ENCODE measurements around a stretch of chr14.

- PRO-cap, result no peak
- RAMPAGE, long total RNA, 4 experiments, result no peak in any of the 4 experiments
Measured at GRCh38 chr14:99598941-99599224, 5.1 kb downstream of the CCDC85C start.

GRCh38 chr14:99683175-99684137 is 642 bp upstream of the CYP46A1 start:
- PRO-cap, result unidirectional peak, minus-strand start at chr14:99683851; bidirectional peak, plus-strand start at chr14:99684260, minus-strand start at chr14:99684016
- RAMPAGE, long total RNA, 4 experiments, result no peak in any of the 4 experiments

- PRO-cap, result unidirectional peak, plus-strand start at chr14:99971392; unidirectional peak, plus-strand start at chr14:99971507; unidirectional peak, plus-strand start at chr14:99971549; unidirectional peak, plus-strand start at chr14:99971812
- RAMPAGE, long total RNA, 4 experiments, result no peak in any of the 4 experiments
Measured at GRCh38 chr14:99971142-99972163, 93.8 kb upstream of the EVL start.

DNA sequence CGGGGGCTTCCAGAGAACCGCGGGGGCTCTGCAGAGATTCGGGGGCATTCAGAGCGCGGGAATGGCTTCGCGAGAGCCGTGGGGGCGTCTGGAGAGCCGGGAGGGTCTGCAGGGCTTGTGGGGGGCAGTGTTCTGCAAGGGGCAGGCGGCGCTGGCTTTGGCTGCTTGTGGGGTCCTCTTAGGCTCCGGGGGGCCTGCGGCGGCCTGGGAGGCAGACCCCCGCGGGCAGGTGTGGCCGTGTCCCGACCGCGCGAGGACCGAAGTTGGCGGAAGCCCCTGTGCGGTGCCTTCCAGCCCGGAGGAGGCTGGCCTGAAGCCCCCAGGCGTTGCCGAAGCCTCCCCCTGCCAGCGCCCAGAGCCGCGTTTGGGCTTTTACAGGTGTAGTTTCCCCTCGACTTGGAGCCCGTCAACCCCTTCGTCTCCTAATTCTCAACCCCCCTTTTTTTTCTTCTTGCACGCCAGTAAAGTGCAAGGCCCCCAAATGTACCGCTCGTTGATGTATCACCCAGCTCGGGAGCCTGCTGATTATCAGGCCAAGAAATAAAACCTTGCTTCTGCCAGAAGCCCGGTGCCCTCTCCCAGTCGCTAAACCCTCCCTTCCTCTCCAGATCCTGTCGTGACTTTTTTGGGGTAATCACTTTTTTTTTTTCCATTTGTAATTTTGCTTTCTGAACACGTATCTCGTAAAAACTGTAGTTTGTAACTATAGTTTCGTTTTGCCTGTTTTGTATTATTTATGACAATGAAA is 92.9 kb upstream of the EVL start:
- PRO-cap, result no peak
- RAMPAGE, long total RNA, 4 experiments, result no peak in any of the 4 experiments

- PRO-cap, result no peak
- RAMPAGE, long total RNA, 4 experiments, result no peak in any of the 4 experiments
Measured at GRCh38 chr14:99980536-99980958, 84.7 kb upstream of the EVL start.

- PRO-cap, result no peak
- RAMPAGE, long total RNA, 4 experiments, result no peak in any of the 4 experiments
Measured at GRCh38 chr14:100083626-100083988, 18.4 kb downstream of the EVL start.

GRCh38 chr14:100124391-100125220 is 34.8 kb downstream of the DEGS2 start:
- PRO-cap, result no peak
- RAMPAGE, long total RNA, 4 experiments, result no peak in any of the 4 experiments

- PRO-cap, result no peak
- RAMPAGE, long total RNA, 4 experiments, result no peak in any of the 4 experiments
Measured at GRCh38 chr14:100132513-100133159, 26.8 kb downstream of the DEGS2 start.

- PRO-cap, result bidirectional peak, plus-strand start at chr14:100145381, minus-strand start at chr14:100145269
- RAMPAGE, long total RNA, 4 experiments, result start-site peak on the plus strand in 1 of 4 experiments, at chr14:100145368-100145421 at its widest, 12 reads per replicate
Measured at GRCh38 chr14:100144826-100145716, 14.4 kb downstream of the DEGS2 start.

GRCh38 chr14:100165293-100165831 is 5.9 kb upstream of the DEGS2 start:
- PRO-cap, result no peak
- RAMPAGE, long total RNA, 4 experiments, result no peak in any of the 4 experiments

- PRO-cap, result bidirectional peak, plus-strand start at chr14:100187825, minus-strand start at chr14:100187688
- RAMPAGE, long total RNA, 4 experiments, result no peak in any of the 4 experiments
Measured at GRCh38 chr14:100187414-100187991, 28.1 kb upstream of the DEGS2 start.

DNA sequence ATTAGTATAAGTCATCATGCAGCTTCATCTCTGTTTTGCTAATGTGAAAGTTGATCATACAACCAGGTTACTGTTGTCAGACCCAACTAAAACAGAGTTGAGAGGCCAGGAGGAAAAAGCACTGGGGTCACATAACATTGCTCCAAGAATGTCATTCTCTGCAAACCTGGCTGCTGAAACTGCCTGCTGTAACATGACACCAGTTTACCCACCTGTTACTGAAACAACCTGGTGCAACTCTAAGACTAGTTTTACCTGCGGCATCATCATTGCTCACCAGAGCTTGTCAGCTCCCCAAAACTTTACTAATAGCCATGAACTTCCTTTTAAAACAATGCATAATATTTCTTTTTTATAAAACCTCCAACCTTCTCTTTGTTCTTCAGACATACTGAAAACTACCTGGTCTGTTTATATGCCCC is 30.7 kb upstream of the DEGS2 start:
- PRO-cap, result no peak
- RAMPAGE, long total RNA, 4 experiments, result no peak in any of the 4 experiments

DNA sequence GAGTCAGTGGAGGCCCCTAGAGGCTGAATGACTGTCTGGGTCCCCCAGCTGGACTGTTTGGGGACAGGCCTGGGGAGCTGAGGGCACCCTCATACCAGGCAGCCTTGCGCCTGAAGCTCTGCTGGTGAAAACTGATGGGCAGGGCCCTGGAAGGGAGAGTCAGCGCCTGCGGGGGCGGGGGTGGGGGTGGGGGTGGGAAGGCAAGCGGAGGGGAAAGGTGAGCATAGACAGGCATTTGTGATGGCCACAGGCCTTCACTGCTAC is 34.3 kb upstream of the DEGS2 start:
- PRO-cap, result no peak
- RAMPAGE, long total RNA, 4 experiments, result no peak in any of the 4 experiments

- PRO-cap, result bidirectional peak, plus-strand start at chr14:100214757, minus-strand start at chr14:100214534
- RAMPAGE, long total RNA, 4 experiments, result no peak in any of the 4 experiments
Measured at GRCh38 chr14:100214603-100214851, 24.4 kb upstream of the YY1 start.

DNA sequence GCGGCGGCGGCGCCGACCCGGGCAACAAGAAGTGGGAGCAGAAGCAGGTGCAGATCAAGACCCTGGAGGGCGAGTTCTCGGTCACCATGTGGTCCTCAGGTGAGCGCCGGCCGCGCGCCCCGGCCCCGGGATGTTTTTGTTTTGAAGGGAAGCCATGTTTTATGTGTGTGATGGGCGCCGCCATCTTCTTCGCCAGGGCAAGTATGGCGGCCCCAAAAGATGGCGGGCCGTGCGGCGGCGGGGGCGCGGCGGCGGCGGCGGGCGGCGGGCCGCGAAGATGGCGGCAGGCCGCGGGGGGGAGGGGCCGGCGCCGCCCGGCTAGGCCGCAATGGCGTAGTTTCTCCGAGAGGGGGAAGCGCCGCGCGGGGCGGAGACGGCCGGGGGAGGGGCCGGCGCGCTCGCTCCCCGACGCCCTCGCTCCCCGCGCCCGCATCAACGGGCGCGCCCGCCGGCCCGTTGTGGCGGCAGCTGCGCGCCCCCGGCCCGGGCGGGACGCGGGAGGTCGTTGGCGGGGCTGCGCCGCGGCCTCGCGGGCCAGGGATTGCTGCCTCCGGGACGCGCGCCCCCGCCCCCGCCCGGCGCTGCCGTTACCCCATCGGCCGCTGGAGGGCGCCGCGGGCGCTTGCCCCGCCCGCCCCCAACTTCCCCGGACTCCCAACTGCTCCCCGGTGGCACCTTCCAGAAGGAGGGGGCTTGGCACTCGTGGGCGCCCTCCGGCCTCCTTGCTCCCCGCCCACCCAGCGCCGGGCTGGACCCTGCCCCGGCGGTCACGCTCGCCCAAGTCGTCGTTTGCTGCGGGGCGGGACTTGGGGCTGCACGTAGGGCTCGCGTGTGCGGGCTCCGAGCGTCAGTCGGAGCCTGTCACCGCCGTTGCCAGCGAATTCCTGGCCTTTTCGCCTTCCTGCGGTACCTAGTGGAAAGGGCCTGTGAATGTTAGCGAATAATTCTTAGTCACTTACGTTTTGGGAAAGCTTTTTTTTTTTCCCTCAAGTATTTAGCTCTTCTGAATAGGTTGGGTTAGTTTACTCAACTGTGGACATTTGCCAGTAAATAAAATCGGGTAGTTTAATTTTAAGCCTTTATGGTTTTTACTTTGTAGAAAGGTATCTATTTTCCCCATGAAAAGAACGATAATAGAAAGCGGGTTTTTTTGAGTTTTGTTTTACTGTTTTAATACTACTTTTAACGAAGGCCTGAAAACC is 1.3 kb downstream of the YY1 start:
- PRO-cap, result bidirectional peak, plus-strand start at position 373 of the sequence, minus-strand start at position 196 of the sequence; bidirectional peak, plus-strand start at position 490 of the sequence, minus-strand start at position 431 of the sequence; bidirectional peak, plus-strand start at position 847 of the sequence, minus-strand start at position 754 of the sequence
- RAMPAGE, long total RNA, 4 experiments, result start-site peak on the minus strand in 1 of 4 experiments, centred at position 197 of the sequence, 6 reads per replicate

DNA sequence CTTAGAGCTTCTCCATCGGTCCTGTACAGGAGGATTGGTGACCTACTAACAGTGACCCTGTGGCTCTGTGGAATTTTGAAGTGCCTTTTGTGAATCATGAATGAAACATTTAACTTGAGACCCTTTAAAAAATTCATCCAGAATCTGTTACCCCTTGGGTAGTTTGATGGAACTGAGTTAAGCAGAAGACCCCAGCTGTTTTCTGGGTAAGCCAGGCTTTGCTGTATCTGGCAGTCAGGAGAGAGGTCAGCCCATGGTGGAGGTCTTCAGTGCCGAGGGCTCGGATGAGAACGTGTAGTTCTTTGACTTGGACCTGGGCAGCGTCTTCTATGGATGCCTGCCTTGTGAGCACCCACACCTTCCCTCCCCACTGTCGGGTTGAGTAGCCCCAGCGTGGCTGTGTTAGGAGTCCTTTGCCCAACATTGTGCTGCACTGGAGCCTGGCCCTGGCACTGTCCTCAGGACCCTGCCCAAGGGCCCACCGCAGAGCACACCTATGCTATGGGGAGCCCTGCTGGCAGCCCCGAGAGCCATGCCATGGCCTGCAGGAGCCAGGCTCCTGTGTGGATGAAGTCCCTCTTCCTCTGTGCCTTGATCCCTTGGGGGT is 26.8 kb downstream of the SLC25A29 start:
- PRO-cap, result no peak
- RAMPAGE, long total RNA, 4 experiments, result no peak in any of the 4 experiments

DNA sequence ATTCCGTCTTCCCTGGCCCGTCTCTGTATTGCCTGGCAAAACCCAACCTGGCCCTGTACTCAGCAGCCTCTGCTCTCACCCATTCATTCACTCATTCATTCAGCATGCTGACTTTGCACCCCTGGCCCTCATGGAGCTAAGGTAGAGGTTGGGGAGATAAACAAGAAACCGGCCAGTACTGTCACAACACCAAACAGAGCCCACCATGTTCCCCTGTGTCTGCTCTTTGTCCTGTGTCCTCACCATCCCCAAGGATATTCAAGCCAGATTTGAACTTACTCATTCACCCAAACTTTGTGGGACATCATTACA is 20.2 kb downstream of the SLC25A29 start:
- PRO-cap, result no peak
- RAMPAGE, long total RNA, 4 experiments, result no peak in any of the 4 experiments

GRCh38 chr14:100324956-100325817 is 2.0 kb downstream of the SLC25A47 start:
- PRO-cap, result no peak
- RAMPAGE, long total RNA, 4 experiments, result no peak in any of the 4 experiments

- PRO-cap, result no peak
- RAMPAGE, long total RNA, 4 experiments, result no peak in any of the 4 experiments
Measured at GRCh38 chr14:100418535-100418828, 42.2 kb downstream of the WDR25 start.

DNA sequence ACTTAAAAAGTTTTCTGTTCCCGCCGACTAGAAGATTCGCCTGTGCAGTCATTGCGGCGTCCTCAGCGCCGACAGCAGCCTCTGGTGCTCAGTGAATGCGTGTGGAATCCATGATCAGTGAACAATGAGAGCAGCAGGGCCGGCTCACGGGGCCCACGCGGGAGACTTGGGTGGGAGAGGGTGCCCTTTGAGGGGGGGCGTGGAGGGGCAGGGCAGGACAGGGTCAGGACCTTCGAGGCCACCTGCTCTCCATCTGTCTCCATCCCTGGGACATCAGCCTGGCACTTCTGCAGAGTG is 24.4 kb downstream of the BEGAIN start:
- PRO-cap, result no peak
- RAMPAGE, long total RNA, 4 experiments, result no peak in any of the 4 experiments